A172 (cell line): ENCODE data around the gene UCMA.

- RAMPAGE, long total RNA = no peak
Measured at GRCh38 chr10:12666379-12667022, 317.2 kb downstream of the CAMK1D start.

DNA sequence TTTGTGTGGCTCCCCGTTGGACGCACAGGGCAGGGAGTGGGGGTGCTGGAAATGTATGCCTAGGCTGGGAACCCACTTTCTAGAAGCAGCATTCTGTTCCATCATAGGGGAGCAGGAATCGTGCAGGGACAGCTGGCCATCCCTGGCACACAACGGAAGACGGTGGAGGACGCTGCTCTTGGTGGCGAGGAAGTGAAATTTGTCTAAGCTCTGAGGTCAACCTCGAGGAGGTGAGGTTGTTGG, 299.5 kb downstream of the CCDC3 start:
- RAMPAGE, long total RNA = no peak

GRCh38 chr10:12813852-12814317, 187.6 kb downstream of the CCDC3 start:
- RAMPAGE, long total RNA = no peak

DNA sequence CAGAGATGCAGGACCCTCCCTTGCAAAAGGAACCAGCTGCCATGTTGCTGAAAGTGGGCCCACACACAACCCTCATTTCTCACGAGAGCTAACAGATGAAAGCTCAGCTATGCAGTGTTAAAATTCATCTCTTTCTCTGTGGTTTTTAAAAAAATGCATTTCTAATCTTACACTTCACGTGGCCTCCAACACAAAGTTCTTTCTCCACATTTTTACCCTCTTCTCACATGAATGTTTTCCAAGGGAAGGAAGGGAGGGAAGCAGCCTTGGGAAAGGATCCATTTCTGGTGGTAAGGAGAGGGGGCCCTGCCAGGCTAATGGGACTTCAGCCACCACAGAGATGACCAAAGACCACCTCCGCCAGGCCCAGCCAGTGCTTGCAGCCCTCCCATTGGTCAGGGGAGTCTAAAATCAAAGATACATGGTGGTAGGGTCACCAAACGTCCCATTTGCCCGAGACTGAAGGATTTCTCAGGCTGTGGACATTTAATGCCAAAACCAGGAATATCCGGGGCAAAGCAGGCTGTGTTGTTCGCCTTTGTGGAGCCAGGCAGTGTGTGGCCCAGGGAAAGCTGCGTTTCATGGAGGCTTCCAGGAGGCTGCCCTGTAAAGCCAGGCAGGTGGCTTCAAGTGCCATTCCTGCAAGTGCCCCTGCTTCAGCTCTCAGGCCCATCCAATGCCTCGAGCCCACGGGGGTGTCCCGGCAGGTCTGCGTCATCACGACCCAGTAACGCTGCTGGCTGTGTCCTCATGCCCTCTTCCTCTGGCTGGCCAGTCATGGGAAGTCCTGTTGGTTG, 171.3 kb downstream of the CCDC3 start:
- RAMPAGE, long total RNA = no peak

DNA sequence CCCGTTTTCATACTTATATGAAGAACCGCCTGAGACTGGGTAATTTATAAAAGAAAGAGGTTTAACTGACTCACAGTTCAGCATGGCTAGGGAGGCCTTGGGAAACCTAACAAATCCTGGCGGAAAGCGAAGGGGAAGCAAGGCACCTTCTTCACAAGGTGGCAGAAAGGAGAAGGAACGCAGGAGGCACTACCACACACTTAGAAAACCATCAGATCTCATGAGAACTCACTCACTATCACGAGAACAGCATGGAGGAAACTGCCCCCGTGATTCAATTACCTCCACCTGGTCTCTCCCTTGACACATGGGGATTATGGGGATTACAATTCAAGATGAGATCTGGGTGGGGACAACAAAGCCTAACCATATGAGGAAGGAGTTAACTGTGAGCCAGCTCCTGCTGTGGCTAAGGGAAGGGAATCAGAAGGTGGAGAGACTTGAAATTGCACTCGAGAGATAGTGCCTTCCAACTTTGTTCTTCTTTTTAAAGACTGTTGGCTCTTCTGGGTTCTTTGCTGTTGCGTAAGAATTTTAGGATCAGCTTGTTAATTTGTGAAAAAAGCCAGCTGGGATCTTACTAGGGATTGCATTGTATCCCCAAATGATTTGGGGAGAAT, 20.9 kb downstream of the OPTN start:
- RAMPAGE, long total RNA = no peak

- RAMPAGE, long total RNA = no peak
Measured at GRCh38 chr10:13234109-13234608, at the start of gene UCMA. Gene UCMA (minus strand): TSS chr10:13234374.

DNA sequence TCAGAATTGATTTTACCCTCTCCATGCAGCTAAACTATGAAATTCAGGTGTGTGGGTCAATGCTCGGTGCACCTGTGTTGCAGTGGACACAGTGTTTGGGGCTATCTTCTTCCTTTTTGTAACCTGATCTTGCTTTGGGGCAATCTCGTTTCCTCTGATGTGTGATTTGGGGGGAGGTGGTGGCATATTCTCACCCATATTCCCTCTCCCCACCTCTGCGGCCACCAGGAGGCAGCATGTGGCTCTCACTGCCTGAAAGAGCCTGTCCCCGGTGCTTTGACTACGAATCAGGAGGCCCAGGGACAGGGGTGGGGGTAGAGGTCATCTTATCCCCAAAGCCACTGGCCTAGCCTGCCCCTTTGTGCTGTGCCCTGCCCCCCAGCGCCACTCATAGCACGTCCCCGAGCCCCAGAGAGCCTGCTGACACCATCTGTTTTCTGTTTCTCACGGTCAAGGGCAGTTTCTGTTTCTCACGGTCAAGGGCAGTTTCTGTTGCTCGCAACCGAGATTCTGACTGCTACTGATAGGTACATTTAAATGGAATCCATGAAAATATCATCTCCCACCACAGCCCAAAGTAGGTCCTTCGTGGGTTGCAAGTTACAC, 28.3 kb downstream of the PHYH start:
- RAMPAGE, long total RNA = no peak

DNA sequence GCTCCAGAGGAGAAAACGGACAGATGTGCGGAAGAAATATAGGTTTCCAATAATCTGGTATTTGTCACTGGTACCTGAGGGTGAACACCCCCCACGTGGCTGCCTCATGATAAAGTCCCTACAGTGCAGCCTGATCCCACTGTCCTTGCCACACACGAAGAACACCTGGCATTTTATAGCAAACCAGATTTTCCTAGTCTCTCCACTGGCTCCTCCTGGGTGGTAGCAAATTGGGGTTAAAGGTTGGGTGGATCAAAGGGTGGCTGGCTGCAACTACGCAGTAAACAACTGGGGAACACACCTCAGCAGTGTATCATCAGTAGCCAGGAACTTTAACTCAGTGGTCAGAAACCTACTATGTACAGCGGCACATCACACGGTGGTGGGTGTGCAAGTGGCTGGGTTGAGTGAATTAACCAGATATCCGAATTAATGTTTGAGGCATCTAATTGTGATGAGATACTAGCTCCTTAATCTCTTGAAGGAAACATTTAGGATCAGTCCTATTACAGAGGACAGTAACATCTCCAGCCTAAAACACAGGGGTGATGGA, 10.2 kb downstream of the SEPHS1 start:
- RAMPAGE, long total RNA = no peak

- RAMPAGE, long total RNA = no peak
Measured at GRCh38 chr10:13346060-13346950, 1.8 kb downstream of the SEPHS1 start.

DNA sequence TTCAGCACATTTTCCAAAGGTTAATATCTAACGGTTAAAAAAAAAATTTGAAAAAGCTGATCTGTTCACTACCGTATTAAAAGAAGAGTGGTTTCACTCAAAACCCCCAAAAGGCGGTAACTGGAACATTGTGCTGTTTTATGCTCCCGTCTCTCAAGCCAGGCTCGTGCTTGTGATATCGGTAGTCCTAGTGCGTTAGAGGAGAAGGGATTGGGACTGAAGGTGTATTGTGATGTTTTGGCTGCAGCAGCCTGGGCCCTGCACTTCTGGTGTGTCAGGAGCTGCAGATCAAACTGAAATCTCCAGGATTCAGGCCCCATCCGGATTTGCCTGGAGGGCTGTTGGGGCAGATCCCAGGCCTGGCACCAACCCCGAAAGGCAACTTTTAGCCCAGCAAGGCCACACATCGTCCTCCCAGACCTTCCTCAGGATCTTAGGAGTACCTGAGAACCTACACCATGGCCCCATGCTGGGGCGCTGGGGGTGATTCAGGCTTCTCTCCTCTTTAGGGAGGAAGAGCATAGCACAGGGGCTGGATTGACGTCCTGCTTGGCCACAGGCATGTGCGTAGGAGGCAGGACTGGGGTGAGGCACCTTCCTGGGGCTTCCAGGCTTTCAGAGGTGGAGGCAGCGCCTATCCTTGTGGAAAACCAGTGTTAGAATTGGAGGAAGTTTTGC, 61.7 kb upstream of the SEPHS1 start:
- RAMPAGE, long total RNA = no peak

- RAMPAGE, long total RNA = no peak
Measured at GRCh38 chr10:13473275-13473703, 55.5 kb downstream of the BEND7 start.

DNA sequence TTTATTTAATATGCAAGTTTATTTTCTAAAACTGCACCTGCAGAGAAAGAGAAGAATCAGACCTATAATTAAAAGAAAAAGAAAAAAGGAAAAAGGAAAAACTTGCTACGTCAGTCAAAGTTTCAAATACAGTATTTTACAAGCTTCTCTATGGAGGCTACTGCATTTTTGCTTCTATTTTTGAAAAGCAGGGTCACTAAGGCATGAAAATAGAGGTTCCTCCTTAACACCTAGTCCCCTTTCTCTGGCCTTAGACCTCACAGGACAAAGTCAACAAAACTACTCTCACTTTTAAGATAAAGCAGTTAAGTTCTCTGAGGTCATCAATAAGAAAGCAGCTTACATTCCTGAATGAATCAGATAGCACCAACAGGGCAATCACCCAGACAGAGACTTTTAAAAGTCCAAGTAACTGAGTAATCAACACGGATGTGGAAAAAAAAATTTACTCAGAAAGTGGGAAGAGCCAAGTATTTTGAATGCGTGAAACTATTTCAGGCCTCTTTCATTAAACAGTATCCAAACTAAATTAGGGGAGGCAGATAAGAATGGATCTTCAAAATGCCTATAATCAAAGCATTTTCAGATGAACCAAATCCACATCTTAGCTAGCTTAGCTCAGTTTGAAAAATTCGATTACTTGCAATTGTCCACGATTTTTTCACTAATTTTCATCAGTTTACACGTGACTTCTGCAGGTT, 1.9 kb downstream of the BEND7 start:
- RAMPAGE, long total RNA = no peak

- RAMPAGE, long total RNA = no peak
Measured at GRCh38 chr10:13632897-13633410, 46.2 kb downstream of the PRPF18 start.

- RAMPAGE, long total RNA = no peak
Measured at GRCh38 chr10:13822996-13823472, 236.3 kb downstream of the PRPF18 start.

GRCh38 chr10:13971957-13972561, 358.7 kb downstream of the FRMD4A start:
- RAMPAGE, long total RNA = no peak

GRCh38 chr10:13987427-13987912, 343.3 kb downstream of the FRMD4A start:
- RAMPAGE, long total RNA = no peak

GRCh38 chr10:14022018-14022657, 308.6 kb downstream of the FRMD4A start:
- RAMPAGE, long total RNA = no peak

DNA sequence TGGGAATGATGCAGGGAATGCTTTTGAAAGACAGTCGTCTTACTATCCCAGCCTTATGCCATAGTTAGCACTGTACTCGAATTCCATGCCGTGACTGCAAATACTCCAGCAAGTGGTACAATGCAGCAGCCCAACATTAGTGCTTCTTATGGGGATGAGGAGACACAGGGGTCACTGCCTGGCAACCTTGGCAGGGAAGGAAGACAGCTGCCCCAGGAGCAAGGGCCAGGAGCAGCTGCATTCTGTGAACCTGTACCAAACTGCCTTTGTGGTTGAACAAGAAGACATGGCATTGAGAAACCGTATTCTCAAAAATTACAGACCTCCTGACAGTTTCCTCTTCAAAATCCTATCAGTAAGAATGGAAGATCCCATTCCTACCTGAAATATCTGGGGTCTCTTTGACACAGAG, 48.9 kb upstream of the FRMD4A start:
- RAMPAGE, long total RNA = no peak

GRCh38 chr10:14528168-14528916, 197.6 kb upstream of the FRMD4A start:
- RAMPAGE, long total RNA = no peak

GRCh38 chr10:14531968-14532428, 201.3 kb upstream of the FRMD4A start:
- RAMPAGE, long total RNA = no peak